Subcutaneous preadipocyte (primary cell): ENCODE results near the gene KRCC1.

GRCh38 chr2:86785356-86785938 lies 5.3 kb downstream of the CD8A start:
- CAGE, long polyA plus RNA, result no peak

DNA sequence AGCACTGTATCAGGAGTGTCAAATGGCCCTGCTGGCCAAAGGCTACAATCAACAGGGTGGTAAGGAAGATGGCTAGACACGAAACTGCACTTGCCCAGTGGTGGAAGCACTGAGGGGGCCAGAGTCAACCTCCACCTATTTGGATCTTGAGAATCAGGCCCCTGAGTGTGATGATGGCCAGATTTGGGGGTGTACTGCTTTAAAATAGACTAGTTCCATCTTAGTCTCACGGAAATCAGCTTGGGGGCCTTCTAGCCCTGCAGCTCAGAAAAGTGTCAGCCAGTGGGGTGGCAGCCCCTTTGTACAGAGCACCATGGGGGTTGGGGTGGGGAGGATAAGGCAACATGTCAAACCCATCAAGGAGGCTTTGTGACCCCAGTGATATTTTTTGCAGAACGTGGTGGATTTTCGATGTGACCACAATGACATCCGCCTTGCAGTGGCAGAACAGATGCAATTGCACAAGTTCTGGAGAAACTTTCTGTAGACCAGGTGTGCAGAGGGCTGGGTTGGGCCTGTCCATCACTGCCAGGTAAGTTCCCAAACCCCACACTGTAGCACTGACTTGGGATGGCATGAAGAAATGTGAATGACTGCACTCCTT lies 3.0 kb upstream of the CD8A start:
- CAGE, long polyA plus RNA, result no peak

- CAGE, long polyA plus RNA, result no peak
Measured at GRCh38 chr2:86913939-86914313, 28.0 kb upstream of the RGPD1 start.

DNA sequence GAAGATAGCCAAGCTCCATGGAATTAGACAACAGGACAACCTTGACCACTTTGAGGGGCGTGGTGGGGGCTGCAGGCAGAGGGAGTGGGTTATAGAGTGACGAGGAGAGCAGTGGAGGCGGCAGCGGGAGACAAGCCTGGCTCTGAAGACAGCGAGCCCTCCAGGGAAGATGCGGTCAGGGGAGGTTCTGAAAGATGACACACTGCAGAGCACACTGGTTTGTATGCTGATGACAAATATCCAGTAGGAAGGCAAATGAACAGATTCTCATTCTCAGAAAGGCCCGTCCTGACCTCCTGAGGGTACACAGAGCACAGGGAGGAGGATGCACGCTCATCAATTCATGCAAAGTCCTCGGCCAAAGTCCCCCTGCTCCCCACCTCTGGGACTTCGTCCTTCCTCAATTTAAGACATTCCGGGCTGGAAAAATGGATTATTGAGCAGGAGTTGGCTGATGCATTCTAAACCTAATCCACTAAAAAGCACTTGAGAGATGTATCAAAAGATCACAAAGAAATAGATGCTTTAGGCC lies 2.6 kb downstream of the PLGLB1 start:
- CAGE, long polyA plus RNA, result no peak

DNA sequence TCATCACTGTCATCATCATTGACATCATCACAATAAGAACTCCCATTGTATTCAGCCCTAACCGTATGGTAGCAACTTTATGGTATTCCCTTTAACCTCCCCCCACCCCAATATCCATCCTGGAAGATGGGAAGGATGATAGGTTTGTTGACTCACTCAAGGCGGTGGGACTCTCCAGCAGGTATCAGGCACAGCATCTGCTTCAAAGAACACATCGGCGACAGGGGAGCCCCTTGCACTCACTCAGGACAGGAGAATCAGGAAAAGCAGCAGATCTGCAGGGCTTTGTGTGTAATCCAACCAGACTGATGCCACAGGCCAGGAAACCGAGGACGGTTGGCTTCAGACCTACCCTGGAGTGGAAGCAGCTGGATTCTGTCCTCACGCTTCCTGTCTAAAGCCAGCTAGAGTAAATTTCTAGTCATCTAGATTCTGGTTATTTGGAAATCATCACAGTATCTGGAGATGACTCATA lies 289.1 kb upstream of the PLGLB2 start:
- CAGE, long polyA plus RNA, result no peak

- CAGE, long polyA plus RNA, result no peak
Measured at GRCh38 chr2:87639723-87640108, 108.2 kb upstream of the PLGLB2 start.

DNA sequence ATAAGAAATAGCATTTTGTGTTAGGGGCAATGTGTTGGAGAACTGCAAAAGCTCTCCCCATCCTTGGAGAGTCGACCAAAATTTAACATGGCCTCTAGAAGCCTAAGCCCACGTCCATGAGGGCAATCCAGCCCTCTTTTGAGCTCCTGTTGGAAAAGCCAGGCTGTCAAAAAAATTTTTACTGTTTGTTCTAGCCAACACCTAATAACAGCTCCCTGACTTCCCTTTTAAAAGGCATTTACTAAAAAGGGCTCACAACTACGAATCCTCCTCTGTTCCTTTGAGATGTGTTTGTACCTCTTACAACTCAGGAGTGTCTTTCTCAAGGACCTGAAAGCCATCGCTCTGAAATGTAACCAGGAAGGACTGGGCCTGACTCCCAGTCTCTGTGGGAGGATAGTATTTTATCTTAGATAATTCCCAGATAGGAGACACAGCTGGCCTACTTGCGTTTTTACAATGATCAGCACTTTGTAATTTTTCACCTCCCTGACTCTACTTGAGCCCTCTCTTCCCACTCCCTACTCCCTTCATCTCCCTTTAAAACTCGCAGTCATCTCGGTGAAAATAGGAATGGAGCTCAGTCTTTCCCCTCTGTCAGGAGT lies 1.3 kb downstream of the KRCC1 start:
- CAGE, long polyA plus RNA, result no peak

DNA sequence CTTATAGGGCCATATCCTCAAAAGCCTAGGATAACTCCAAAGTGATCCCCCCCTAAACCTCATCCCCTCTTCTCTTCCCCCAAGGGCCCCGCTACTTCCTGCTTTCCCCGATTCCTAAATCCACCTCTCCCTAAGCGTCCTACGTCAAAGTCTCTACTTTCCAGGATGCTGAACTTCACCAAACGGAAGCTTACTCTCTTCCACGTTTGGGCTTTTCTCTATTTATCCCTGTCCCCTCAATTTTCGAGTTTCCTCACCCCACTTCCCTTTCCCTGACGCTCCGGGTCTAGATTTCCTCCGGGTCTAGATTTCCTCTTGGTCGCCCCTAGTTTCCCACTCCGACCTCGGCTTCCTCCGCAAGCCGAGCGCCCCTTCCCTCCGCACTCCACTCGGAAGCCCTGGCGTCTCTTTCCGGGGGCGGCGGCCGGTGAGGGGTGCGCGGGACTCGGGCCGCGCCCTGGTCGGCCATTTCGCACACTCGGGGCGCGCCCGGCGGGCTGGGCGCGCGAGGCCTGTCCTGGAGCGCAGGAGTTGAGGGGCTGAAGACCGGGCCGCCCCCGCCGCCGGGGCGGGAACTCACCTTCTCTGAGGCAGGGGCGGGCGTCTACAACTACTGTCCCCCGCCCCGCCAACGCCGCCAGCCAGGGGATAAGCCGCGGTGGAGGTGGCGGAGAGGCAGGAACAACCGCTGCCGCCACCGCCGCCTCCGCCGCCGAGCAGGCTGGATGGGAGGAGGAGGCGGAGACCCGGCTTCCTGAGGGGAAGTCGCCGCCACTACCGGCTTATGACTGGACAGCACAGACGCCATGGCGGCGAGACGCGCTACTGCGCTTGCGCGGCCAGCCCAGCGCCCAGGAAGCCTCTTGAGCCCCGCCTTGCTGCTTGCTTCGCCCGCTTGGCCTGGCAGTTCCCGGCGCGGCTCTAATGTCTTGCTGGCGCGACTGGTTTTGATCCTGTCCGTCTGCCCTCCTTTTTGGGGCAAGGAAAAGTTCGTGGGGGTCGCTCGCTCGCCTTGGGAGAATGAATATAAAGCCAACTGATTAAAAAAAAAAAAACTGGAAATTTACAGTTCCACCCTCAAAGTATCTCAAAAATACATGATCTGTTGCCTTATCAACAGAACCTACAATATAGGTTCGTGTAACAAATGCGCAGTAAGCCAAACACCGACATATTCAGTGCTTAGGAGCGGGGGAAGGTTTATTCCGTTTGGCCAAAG lies at the start of gene KRCC1:
Gene KRCC1 (minus strand): TSS at position 738 of the 1,219 bp plus-strand sequence.
- CAGE, long polyA plus RNA, result no peak

DNA sequence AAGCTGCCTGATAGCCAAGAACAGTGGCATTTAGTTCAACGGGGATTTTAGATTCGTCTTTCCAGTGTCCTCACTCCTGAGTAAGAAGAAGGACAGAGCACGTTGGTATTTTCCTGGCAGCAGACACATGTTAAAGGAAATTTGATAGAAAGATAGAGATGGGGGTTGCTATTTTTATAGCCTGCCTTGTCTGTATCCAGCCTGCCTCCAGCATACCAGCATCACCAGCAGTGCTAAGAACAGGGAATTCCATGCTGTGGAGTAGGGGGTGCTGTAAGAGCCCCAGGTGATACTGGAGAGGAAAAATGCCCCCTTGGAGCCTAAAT lies 1.1 kb upstream of the SMYD1 start:
- CAGE, long polyA plus RNA, result no peak

- CAGE, long polyA plus RNA, result no peak
Measured at GRCh38 chr2:88099660-88100348, 28.1 kb downstream of the FABP1 start.

GRCh38 chr2:88131519-88132100 lies 3.7 kb upstream of the FABP1 start:
- CAGE, long polyA plus RNA, result no peak

- CAGE, long polyA plus RNA, result no peak
Measured at GRCh38 chr2:88538304-88538594, 13.8 kb downstream of the TEX37 start.

DNA sequence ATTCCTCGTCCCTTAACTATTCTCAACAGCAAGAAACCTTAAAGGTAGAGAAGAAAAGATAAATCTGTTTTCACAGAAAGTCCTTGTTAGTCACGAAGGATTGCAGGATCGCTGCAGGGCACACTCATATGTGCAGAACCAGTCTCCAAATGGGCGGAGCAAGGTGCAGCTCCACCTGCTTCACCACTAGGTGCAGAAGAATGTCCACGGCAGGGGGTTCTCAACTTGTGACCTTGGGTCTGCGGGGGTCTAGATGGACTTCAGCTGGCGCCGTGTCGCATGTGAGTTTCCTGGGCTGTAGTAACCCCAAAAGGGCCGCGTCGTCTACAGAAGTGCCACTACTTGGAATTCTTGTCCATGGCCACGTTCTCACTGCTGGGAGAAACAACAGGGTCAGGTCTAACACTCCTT lies 524 bp upstream of the RPIA start:
- CAGE, long polyA plus RNA, result no peak

DNA sequence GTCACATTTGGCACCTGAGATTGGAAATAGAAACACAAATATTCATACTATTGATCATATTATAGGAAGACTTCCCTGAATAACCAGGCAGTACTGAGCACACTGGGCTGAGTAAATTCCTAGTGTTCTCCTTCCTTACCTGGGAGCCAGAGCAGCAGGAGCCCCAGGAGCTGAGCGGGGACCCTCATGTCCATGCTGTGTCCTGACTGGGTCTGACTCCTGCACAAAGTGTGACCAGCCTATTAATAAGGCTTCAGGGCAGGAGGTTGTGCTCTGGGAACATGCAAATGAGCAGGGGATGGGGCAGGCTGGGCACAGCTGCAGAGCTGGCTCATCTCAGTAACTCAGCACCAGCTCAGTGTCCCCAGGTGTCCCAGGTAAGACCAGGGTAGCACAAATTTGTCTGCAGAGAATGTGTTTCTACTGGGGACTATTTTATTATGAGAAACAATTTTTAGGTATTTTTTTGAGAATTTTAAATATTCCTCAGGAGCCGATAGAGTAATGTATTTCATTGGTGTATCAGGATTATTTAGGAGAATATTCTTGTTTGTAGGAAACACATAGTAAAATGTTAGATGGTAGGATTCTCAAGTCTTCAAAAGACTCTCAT lies 256.2 kb downstream of the RPIA start:
- CAGE, long polyA plus RNA, result no peak

- CAGE, long polyA plus RNA, result no peak
Measured at GRCh38 chr2:89142899-89143532, 451.5 kb downstream of the RPIA start.

DNA sequence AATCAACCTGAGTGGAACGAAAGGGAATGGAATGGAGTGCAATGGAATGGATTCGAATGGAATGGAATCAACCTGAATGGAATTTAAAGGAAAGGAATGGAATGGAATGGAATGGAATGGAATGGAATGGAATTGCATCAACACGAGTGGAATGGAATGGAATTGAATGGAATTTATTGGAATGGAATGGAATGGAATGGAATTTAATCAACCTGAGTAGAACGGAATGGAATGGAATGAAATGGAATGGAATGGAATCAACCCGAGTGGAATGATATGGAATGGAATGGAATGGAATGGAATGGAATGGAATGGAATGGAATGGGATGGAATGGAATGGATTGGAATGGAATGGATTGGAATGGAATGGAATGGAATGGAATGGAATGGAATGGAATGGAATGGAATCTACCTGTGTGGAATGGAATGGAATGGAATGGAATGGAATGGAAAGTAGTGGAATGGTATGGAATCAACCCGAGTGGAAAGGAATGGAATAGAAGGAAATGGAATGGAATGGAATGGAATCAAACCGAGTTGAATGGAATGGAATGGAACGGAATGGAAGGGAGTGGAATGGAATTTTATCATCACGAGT lies 1147.0 kb downstream of the RPIA start:
- CAGE, long polyA plus RNA, result no peak

GRCh38 chr2:95018763-95019657 lies 6.5 kb upstream of the MAL start:
- CAGE, long polyA plus RNA, result no peak

DNA sequence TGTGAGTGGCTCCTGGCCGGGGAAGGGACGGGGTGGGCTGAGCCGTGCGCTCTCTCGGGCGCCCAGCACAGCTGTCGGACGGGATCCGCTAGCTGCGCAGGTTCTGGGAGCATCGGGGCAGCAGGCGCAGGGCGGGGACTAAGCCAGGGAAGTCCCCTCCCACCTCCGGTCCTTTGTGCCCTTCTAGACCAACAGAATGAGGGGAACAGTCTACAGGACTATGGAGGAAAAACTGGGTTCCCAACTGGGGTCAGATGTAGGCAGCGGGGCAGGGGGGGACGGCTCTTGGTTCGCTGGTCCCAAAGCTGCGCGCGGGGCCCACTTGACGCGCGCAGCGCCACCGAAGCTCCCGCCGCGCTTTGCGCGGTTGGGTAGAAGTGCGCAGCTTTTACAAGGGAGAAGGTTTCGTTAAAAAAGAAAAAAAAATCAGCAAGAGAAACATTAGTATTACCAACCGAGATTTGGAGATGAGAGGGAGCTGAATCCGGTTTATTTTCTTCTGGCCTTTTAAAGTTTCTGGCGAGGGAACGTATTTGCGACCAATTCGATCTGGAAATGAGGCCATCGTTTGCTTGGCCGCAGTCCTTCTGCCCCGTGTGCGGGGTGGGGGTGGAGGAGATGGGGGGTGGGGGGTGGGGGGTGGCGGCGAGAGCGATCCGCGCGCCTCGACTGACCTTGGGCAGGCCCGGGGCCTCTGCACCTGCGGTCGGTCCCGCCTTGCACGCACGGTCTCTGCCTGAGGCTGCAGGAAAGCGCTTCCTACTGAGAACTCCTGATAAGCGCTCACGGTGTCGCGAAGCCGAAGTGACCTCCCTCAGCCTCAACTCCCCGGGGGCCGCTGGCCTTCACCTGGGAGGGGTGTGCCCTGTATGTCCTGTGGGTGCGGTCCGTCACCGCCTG lies 627 bp downstream of the MAL start:
- CAGE, long polyA plus RNA, result no peak

- CAGE, long polyA plus RNA, result no peak
Measured at GRCh38 chr2:95057371-95058259, 32.1 kb downstream of the MAL start.

DNA sequence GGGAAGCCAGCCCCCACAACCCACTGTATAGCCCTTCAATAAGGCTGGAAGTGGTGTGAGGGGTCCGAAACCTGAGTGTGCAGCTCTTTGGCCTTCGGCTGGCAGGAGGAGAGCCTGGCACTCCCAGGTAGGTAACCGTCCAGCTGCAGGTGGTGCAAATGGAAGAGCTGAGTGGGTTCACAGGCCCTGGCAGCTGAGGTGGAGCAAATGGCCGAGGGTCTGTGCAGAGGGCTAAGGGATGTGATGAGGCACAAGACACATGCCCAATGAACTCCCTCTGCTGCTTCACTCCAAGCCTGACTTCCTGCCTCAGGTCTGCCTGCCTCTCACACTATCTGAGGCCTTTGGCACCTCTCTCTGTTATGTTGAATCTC lies 7.6 kb upstream of the ZNF892 start:
- CAGE, long polyA plus RNA, result no peak